Fibroblast of the aortic adventitia (primary cell): ENCODE measurements around a stretch of chr7.

GRCh38 chr7:131099884-131100350 is 227.8 kb upstream of the MKLN1 start:
- CAGE, long polyA plus RNA = no peak

GRCh38 chr7:131104617-131105108 is 223.0 kb upstream of the MKLN1 start:
- CAGE, long polyA plus RNA = no peak

DNA sequence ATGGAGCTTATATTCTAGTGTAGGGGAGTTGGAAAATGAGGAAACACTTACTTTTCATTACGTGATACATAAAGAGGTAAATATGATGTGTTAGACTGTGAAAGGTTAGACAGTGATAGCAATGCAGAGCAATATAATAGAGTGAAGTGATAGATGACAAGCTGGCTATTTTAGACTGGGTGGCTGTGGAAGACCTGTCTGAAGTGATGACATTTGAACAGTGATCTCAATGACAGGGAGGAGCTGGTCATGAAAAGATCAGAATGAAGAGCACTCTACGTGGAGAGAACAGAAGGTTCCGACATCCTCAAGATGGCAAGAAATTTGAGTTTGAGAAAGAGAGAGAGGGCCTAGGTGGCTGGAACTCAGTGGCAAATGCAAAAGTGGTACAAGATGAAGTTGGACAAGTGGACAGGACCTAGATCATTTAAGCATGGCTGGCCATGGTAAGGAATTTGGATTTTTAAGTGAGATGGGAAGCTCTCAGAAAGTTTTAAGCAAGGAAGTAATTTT is 118.8 kb upstream of the MKLN1 start:
- CAGE, long polyA plus RNA = no peak

DNA sequence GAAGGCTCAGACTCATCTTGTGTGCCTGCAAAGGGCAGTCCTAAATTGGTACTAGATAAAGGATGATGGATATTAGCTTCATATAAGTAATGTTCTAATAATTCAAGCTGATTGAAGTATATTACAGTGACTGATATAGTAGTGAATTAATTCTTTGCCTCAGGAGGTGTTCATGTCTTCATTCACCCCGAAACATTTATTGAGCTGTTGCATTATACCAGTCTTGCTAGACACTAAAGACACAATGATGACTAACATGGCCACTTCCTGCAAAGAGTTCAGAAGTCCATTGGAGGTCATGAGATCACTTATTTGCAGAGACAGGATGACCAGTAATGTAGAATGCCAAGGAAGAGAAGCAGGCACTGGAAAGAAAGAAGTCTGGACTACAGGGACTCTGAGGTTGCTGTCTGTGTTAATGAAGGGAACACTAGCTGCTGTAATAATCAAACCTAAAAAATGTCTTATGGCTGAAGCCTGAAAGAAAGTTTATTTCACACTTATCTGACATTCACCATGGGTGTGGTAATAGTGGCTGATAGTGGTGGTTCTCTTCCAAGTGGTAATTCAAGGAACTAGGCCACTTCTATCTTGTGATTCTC is 89.4 kb upstream of the MKLN1 start:
- CAGE, long polyA plus RNA = no peak

- CAGE, long polyA plus RNA = no peak
Measured at GRCh38 chr7:131522716-131522943, 33.8 kb downstream of the PODXL start.

- CAGE, long polyA plus RNA = no peak
Measured at GRCh38 chr7:131545916-131546450, 10.4 kb downstream of the PODXL start.

GRCh38 chr7:132480501-132481064 is 95.7 kb downstream of the PLXNA4 start:
- CAGE, long polyA plus RNA = no peak

GRCh38 chr7:132929440-132929884 is 152.4 kb downstream of the CHCHD3 start:
- CAGE, long polyA plus RNA = no peak

DNA sequence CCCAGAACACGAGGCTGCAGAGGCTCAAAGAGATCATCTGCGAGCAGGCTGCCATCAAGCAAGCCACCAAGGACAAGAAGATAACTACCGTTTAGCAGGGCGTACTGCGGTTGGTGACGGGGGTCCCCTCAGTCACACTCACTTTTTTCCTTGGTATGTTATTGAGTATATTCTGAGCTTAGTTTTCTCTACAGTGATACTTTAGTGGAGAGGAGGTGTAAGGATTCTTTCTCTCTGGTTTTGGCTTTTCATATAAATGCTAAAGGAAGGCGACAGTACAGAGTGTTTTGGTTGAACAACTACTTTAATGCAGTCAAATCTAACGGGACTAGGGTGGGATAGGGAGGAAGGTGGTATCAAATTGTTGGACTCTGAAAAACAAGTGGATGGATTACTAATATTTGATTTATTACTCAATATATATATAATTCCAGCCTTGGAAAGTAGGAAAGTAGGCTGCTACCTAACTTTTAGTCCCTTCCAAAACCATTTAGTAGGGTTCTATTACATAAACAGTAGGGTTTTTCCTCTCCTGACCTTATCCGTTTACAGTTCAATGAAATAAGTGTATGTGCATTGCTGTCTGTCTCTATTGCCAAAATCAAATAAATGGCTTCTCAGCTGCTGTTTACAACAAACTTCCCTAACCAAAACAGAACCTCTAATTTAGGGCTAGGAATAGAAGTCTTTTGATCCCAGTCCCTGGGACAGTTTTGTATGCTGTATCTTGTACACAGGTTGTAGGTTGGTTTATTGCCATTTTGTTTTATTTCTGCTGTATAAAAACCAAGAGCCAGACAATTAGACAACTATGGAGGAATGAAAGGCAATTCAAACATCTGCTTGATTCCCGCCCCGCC is 62.5 kb upstream of the LRGUK start:
- CAGE, long polyA plus RNA = no peak

GRCh38 chr7:134316179-134316294 is 693 bp downstream of the SLC35B4 start:
- CAGE, long polyA plus RNA = no peak

DNA sequence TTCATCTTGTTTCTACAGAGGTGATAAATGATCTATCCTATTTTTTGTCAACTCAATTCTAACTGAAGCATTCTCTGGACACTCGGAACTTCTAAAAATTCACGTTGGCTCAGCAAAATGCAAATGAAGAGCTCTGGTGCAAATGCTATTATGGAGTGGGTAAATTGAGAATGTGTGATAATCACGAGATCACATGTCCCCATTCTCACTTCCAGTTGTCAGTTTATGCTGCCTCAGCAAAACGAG is 29.5 kb downstream of the AKR1B1 start:
- CAGE, long polyA plus RNA = no peak

DNA sequence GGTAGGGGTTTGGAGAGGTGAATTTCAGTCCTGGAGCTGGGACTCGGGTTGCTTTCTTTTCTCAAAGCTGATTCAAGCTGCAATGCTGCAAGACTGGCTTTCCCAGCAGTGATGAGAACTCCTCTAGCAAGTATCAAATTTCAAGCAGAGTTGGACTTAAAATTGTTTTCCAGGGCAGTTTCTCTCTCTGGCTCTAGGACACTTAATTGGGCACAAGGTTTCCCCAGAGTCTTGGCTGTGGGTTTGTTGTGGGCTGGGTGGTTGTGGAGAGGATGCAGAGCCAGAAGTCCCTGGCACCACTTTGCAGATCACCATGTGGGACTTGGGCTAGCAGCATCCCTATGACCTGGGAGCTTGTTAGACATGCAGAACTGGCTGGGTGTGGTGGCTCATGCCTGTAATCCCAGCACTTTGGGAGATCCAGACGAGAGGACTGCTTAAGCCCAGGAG is 16.8 kb downstream of the AKR1B15 start:
- CAGE, long polyA plus RNA = no peak

DNA sequence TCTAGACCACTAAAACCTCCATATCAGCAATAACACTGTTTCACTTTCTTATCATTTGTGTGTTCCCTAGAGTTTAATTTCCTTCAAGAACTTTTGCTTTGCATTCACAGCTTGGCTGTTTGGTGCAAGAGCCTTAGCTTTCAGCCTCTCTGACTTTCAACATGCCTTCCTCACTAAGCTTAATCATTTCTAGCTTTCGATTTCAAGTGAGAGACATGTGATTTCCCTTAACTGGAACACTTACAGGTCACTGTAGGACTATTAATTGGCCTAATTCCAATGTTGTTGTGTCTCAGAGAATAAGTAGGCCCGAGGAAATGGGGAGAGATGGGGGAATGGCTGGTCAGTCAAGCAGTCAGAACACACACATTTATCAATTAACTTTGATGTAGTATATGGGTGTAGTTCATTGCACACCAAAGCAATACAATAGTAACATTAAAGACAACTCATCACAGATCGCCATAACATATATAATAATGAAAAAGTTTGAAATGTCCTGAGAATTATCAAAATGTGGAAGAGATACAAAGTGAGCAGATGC is 10.6 kb upstream of the BPGM start:
- CAGE, long polyA plus RNA = no peak

GRCh38 chr7:134645537-134645797 is 1.2 kb upstream of the BPGM start:
- CAGE, long polyA plus RNA = no peak

- CAGE, long polyA plus RNA = no peak
Measured at GRCh38 chr7:134669760-134670399, 23.2 kb downstream of the BPGM start.

GRCh38 chr7:134690410-134691238 is 44.0 kb downstream of the BPGM start:
- CAGE, long polyA plus RNA = no peak

GRCh38 chr7:134783054-134784107 is 3.9 kb downstream of the CALD1 start:
- CAGE, long polyA plus RNA = no peak

DNA sequence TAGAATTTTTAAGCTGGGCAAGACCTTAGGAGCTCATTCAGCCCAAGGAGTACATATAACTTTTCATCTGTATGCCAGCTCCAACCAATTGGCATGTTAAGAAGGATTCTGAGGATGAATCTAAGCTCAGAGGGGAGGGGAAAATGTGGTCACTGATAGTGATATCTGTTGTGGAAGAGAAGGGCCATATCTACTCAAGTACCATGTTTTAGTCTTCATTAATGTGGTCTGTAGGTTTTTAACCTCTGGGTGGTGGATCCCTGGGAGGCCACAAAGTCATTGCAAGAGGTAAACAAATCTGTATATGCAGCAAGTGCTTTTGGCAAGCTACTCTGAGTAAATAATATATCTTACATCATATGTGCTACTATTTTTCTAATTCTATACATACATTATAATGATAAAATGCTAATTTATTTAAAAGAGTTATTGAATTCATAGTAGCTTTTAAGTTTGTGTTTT is 6.5 kb downstream of the CALD1 start:
- CAGE, long polyA plus RNA = no peak

GRCh38 chr7:134789725-134790723 is 10.6 kb downstream of the CALD1 start:
- CAGE, long polyA plus RNA = no peak

- CAGE, long polyA plus RNA = no peak
Measured at GRCh38 chr7:134826139-134826531, 46.7 kb downstream of the CALD1 start.